Suprapubic skin (tissue), 4 donors: Measurements from ENCODE around the gene RAD51AP2.

DNA sequence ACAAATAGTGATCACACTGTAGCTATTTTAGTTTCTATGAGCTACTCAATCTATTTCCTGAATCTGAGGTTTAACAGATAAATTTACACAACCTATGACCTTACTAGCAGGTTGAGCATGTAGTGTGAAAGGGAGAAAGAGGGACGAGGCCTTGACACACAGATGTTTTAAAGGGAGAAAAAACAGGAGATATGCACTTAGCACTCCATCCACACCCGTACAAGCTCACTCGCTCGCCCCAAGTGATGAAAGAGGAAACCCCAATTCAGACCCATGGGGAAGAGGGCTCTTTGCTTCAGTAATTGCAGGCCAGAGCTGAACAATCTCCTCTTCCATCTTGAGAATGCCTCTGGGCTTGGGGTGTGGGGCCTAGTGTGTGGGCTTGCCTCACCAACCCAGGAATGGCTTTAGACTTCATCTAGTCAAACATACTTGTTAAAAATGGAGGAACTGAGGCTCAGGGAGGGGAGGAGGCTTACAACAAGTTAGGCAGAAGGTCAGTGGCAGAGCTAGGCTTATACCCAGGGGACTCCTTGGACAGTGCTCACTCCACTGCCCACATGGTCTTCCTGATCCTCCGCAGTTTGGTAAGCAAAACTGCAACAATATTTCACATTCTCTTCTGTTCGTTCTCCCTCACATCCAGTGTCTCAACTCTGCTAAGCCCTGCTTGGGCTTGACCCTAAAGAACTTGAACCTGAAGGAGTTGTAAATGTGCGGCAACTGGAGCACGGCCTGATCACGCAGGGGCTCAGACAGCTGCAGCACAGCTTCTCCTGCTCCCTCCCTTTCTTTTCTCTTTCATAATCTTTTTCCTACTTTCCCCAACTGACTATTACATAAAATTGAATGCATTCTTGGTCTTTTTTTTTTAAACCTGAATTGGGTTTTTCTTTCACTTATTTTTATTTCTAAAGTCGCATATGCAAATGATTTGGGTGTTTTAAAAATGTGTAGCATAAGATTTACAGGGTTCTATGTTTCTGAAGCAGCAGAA is 10.4 kb downstream of the CYRIA start:
- PRO-cap: no peak
- RAMPAGE, long total RNA, 4 experiments: no peak in any of the 4 experiments

GRCh38 chr2:16658657-16659513 is 6.7 kb downstream of the CYRIA start:
- PRO-cap: no peak
- RAMPAGE, long total RNA, 4 experiments: start-site peak on the minus strand in 1 of 4 experiments, at chr2:16658755-16658788 at its widest, 14 reads per replicate

GRCh38 chr2:16661599-16661846 is 4.1 kb downstream of the CYRIA start:
- PRO-cap: no peak
- RAMPAGE, long total RNA, 4 experiments: no peak in any of the 4 experiments

DNA sequence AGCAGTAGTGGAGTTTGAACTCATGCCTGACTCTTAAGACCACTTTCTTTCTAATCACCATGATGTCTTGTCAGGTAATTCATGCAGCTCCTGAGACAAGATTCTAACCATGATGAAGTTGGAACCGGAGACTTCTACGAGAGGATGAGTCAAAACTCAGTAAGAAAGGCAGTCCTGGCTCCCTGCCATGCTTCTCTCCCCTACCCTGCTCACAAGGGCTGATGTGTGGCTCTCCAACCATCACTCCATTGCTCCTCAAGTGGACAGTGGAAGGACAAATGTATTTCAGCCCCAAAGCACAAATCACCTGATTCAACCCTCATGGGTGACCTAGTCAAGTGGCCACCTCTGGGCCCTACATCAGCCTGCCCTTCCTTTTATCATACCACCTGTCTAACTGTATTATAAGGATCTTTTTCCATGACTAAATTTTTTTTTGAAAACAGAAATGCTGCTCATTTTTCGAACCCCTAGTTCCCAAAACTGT is 3.1 kb downstream of the CYRIA start:
- PRO-cap: no peak
- RAMPAGE, long total RNA, 4 experiments: no peak in any of the 4 experiments

- PRO-cap: no peak
- RAMPAGE, long total RNA, 4 experiments: no peak in any of the 4 experiments
Observed at GRCh38 chr2:17517736-17519159, at the start of gene RAD51AP2. Gene RAD51AP2, minus strand, starts transcription at chr2:17518440.

DNA sequence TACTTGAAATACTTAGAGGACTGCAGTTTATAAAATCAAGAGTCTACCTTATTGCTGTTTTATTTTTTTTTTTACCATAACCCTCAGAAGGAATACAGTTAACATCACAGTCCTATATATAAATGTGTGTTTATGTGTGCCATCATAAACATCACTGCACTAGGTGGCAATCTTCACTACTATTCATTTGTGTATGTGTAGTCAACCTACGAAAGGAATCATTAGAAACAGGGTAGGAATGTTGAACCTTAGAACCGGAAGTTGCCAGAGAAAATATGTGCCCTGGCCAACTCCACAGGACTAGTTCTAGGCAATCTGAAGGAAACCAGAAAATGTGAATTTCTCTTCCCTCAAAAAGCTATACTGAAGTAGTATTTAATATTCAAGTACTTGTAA is 3.4 kb downstream of the GEN1 start:
- PRO-cap: no peak
- RAMPAGE, long total RNA, 4 experiments: no peak in any of the 4 experiments

GRCh38 chr2:19305656-19306266 is 52.7 kb downstream of the OSR1 start:
- PRO-cap: no peak
- RAMPAGE, long total RNA, 4 experiments: no peak in any of the 4 experiments

- PRO-cap: bidirectional peak, plus-strand start at chr2:19348113, minus-strand start at chr2:19348023
- RAMPAGE, long total RNA, 4 experiments: start-site peak on the minus strand in 3 of 4 experiments, at chr2:19348014-19348053 at its widest, 14 to 27 reads per replicate
Observed at GRCh38 chr2:19347885-19348884, 10.2 kb downstream of the OSR1 start.

GRCh38 chr2:19356572-19356973 is 1.9 kb downstream of the OSR1 start:
- PRO-cap: no peak
- RAMPAGE, long total RNA, 4 experiments: no peak in any of the 4 experiments

DNA sequence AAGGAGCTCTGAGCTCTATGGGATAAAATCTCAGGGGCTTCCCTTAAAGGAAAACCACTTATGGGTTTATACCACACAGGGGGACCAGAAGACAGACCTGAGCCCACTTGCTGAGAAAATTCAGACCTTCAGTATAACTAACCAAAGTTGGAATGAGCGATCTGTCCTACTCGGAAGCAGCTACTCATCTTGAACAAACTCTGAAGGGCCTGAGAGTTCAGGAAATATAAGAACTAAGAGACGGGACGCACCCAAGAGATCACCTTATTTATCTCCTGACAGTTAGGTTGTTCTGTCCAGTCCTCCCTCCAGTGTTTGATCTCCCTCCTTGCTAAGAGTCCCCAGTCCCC is 239.1 kb upstream of the OSR1 start:
- PRO-cap: no peak
- RAMPAGE, long total RNA, 4 experiments: no peak in any of the 4 experiments

- PRO-cap: no peak
- RAMPAGE, long total RNA, 4 experiments: no peak in any of the 4 experiments
Observed at GRCh38 chr2:19859934-19860561, 41.7 kb downstream of the TTC32 start.

- PRO-cap: no peak
- RAMPAGE, long total RNA, 4 experiments: no peak in any of the 4 experiments
Observed at GRCh38 chr2:20066348-20066837, 15.0 kb upstream of the LAPTM4A start.

GRCh38 chr2:20071392-20072464 is 20.3 kb upstream of the LAPTM4A start:
- PRO-cap: unidirectional peak, plus-strand start at chr2:20072119
- RAMPAGE, long total RNA, 4 experiments: no peak in any of the 4 experiments

GRCh38 chr2:20109032-20109569 is 57.7 kb upstream of the LAPTM4A start:
- PRO-cap: no peak
- RAMPAGE, long total RNA, 4 experiments: no peak in any of the 4 experiments

GRCh38 chr2:20121942-20122642 is 70.7 kb upstream of the LAPTM4A start:
- PRO-cap: no peak
- RAMPAGE, long total RNA, 4 experiments: no peak in any of the 4 experiments

DNA sequence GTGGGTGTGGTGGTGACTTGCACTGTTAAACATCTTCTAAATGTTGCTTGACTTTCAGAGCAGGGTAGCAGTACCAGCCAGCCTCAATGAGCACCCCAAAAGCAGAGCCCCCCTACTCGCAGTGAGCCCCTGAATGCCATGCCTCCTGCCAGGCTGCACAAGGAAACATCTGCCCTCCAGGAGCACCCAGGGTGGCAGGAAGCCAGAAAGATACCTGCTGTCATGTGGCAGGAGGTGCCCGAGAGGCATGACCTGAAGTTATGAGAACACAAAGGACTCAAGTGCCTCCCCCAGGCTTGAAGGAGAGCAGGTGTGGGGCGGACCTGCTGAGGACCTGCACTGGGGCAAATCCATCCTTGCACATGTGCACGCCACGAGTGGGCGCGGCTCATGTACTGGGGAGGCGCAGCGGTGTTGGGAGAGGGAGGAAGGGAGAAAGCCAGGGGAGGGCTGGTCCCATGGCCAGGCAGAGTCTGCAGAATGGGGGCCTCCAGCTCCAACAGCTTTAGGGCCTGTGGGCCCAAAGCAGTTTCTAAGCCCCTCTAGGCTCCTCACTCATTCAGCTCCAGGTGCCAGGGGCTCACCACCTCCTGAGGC is 26.9 kb downstream of the SDC1 start:
- PRO-cap: no peak
- RAMPAGE, long total RNA, 4 experiments: no peak in any of the 4 experiments

- PRO-cap: no peak
- RAMPAGE, long total RNA, 4 experiments: no peak in any of the 4 experiments
Observed at GRCh38 chr2:20221616-20221980, 3.3 kb downstream of the SDC1 start.

GRCh38 chr2:20243142-20243549 is 18.2 kb upstream of the SDC1 start:
- PRO-cap: no peak
- RAMPAGE, long total RNA, 4 experiments: no peak in any of the 4 experiments

GRCh38 chr2:20357605-20358104 is 7.0 kb upstream of the PUM2 start:
- PRO-cap: no peak
- RAMPAGE, long total RNA, 4 experiments: no peak in any of the 4 experiments

DNA sequence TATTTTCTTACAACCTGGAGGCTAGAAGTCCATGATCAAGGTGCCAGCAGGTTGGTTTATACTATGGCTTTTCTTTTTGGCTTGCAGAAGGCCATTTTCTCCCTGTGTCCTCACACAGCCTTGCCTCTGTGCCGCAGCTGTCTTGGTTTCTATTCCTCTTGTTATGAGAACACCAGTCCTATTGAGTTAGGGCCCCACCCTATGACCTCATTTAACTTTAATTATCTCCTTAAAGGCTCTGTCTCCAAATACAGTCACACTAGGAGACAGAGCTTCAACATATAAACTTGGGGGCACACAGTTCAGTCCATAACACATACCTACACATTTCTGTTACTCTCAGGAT is 17.4 kb upstream of the RHOB start:
- PRO-cap: unidirectional peak, plus-strand start at position 257 of the sequence
- RAMPAGE, long total RNA, 4 experiments: no peak in any of the 4 experiments